LHCN-M2 (cell line): ENCODE measurements around the genes DCAF11 and PSME2.

DNA sequence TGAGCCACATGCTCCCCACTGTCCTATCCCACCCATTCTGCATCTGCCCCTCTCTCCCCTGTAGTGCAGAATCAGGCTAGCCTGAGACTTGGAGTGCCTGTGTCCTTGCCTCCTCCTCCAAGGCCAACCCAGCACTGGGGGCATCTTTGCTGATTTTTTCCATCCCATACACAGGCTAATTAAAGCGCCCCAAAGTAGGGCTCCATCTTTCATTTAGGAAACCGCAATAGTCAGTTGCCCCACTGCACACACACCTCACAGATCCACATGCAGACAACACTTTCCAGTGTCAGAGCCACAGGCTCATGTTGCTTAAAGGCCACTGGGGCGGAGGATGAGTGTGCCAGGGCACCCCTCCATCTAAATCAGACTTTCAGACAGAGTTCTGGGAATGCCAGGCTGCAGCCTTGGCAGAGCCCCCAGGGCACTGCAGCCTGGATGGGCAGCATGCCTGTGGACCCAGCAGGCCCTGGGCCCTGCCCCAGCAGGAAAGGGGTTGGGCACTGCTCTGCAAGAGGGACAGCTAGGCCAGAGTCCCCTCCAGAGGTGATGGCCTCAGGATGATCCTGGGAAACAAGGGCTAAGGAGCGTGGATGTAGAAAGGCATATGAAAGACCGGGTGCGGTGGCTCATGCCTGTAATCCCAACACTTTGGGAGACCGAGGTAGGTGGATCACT is 3.7 kb upstream of the CPNE6 start:
- RAMPAGE, long total RNA = no peak

DNA sequence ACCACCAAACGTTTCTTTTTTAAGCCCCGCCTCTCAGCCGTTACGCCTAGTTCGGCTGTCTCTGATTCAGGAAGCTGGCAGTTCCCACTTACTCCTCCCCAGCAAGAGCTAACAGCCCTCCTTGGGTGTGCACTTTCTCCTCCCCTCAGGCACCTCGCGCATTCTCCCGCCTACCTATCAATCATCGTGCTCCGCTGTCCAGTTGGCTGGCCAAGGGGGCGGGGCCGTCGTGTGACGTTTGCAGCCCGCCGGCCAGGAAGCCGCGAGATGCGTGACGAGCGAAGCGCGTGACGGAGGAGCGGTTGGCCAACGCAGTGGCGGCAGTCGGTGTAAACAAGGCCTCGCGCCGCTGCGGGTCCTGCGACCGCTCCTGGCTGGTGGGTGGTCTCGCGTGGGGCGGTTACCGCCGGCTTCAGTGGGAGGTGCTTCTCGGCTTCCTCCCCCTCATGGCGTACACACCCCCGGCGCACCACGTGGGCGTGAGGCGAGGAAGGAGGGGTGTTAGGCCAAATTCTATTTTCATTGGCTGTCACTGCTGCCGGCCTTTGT is at the start of gene DCAF11:
DCAF11 (plus strand) TSS at position 230 of the 549 bp plus-strand sequence.
- RAMPAGE, long total RNA = no peak

DNA sequence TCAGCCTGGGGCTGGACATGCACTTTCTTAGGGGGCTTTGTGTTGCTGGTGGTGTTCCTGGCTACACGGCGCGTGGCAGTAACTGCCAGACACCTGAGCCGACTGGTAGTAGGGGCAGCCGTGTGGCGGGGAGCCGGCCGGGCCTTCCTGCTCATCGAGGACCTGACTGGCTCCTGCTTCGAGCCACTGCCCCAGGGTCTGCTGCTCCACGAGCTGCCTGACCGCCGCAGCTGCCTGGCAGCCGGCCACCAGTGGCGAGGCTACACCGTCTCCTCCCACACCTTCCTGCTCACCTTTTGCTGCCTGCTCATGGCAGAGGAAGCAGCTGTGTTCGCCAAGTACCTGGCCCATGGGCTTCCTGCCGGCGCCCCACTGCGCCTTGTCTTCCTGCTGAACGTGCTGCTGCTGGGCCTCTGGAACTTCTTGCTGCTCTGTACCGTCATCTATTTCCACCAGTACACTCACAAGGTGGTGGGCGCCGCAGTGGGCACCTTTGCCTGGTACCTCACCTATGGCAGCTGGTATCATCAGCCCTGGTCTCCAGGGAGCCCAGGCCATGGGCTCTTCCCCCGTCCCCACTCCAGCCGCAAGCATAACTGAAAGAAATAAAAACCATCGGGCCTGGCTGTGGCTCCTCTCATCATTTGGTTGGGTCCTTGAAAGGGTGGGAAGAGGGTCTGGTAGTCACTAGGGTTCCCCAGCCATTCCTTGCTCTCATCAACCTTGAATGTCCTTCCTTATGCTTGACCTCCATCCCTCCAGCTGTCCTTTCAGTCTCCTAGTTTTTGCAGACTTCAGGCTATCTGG is 2.0 kb downstream of the FITM1 start:
- RAMPAGE, long total RNA = no peak

DNA sequence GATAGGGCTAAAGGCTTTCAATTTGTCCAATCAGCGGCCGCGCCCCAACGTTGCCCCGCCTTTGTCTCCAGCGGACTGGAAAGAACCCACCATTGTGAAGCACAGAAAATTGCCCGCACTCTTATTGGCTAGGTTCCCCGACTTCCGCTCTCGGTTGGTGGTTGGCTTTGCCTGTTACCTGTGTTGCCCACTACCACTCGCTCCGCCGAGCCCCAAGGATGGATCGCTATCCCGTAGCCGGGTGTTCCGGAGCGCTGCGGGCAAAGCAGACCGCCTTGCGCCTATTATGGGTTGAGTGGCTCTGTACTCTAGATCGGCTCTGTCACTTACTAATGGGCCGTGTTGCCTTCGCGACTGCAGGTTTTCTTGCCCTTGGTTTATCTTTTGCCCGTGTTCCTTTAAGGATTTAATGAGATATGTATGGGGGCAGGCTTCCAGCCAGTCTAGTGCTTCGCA is 307 bp upstream of the EMC9 start:
- RAMPAGE, long total RNA = no peak

DNA sequence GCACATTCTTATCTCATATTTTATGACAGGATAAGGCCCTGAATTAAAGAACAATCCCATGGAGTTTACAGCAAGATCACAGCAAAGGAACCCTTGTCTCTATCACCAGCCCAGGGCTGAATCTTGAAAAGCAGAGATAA is 605 bp upstream of the EMC9 start:
- RAMPAGE, long total RNA = no peak

GRCh38 chr14:24146461-24147415 is at the start of gene PSME2:
Gene PSME2 (minus strand): TSS chr14:24146610.
- RAMPAGE, long total RNA = start-site peak on the minus strand at chr14:24146596-24146666, 1,601 reads

DNA sequence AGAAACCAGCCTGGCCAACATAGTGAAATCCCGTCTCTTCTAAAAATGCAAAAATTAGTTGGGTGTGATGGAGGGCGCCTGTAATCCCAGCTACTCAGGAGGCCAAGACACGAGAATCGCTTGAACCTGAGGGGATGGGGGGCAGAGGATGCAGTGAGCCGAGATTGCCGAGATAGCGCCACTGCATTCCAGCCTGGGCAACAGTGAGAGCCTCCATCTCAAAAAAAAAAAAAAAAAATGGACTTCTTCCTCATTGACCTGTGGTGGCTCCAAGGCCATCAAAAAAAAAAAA is 999 bp upstream of the REC8 start:
- RAMPAGE, long total RNA = no peak

GRCh38 chr14:24185638-24186458 is 2.8 kb downstream of the IPO4 start:
- RAMPAGE, long total RNA = no peak

GRCh38 chr14:24242861-24243224 is 420 bp upstream of the TINF2 start:
- RAMPAGE, long total RNA = no peak

DNA sequence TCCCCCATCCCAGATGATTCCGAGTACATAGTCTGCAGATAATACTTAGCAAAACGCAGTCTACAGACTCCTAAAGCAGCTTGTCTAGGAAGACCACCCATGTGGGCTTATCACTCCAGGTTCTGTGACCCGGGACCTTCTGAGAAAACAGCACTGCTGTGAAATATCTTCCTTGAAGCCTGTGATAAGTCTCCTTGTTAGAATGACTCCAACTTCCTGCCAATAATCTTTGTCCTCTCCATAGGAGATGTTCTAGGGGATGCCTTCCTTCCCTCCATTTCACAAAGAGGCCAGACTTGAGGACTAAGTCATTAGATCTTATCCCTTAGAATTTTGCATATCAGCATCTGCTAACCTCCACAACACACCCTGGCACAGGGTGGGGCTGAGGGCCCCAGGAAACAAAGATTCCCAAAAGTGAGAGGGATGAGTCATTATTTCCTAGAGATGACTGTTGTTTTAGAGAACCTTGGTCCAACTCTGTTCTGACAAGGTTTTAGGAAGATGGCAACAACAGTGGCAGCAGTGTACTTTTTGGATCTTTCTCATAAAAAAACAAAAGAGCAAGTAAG is 5.9 kb downstream of the LTB4R start:
- RAMPAGE, long total RNA = no peak

- RAMPAGE, long total RNA = no peak
Observed at GRCh38 chr14:24329092-24329689, 5.7 kb downstream of the ADCY4 start.

- RAMPAGE, long total RNA = no peak
Observed at GRCh38 chr14:24329721-24330415, 5.0 kb downstream of the ADCY4 start.

- RAMPAGE, long total RNA = no peak
Observed at GRCh38 chr14:24430430-24431270, 896 bp downstream of the KHNYN start.

- RAMPAGE, long total RNA = no peak
Observed at GRCh38 chr14:24439423-24439813, 3.2 kb downstream of the SDR39U1 start.

GRCh38 chr14:24818863-24819742 is 185.1 kb upstream of the GZMB start:
- RAMPAGE, long total RNA = no peak

DNA sequence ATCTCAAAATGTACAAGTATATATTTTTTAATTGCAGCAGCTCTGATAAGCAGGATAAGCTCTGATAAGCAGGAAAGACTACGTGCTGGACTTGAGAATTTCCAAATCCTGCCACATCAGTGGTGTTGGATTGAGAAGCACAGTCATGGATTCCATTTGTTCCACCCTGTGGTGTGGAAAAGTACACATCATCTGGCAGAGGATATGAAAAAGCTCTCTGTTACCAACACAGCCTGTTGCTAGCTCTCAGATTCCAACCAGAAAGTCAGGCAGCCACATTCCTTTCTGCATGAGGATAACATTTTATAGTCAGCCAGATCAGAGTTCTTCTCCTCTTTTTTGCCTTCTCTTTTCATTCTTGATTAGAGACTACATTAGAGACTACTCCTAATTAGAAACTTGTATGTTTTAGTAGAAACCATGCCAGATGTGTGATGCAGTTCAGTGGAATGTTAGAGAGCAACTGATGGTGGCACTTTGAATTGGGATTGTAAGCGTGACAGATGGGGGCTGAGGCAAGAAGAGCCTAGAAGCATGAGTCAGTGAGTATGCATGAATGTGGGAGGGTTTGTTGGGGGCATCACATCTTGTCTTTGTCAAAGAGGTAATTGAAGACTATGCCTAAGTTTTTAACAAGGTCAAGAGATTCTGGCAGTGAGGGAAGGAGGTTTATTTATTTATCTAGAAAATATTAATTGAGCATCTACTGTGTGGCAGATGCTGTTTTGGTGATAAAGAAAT is 61.2 kb upstream of the STXBP6 start:
- RAMPAGE, long total RNA = no peak

- RAMPAGE, long total RNA = no peak
Observed at GRCh38 chr14:26337299-26337745, 260.5 kb downstream of the NOVA1 start.

DNA sequence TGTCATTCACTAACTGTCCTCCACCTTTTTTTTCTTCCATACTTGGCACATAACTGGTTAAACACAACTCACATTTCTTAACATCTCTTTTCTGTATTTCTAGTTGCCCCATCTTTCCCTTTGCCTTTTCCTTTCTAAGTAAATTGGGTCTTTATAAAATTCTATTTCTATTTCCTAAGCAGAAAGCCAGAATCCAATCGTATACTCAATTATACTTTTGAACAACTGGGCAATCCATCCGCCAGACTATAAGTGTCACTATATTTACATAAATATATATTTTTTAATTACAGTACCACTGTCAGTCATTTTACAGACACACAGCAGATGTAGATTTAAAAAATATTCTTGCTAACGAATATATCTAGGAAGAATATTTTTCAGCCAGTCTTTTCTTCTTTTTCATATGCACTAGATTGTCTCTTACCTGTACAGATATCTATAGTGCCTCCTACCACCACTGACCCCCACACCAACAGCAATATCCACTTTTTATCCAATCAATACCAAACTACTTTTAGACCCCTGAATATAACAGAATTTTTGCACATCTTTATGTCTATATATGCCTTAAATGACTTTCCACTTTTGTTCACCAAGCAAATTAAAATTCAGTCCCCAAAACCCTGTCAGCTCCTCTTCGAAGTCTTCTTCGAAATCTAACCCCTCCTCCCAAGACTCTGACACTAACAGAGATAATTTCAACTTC is 13.6 kb downstream of the NOVA1 start:
- RAMPAGE, long total RNA = no peak

DNA sequence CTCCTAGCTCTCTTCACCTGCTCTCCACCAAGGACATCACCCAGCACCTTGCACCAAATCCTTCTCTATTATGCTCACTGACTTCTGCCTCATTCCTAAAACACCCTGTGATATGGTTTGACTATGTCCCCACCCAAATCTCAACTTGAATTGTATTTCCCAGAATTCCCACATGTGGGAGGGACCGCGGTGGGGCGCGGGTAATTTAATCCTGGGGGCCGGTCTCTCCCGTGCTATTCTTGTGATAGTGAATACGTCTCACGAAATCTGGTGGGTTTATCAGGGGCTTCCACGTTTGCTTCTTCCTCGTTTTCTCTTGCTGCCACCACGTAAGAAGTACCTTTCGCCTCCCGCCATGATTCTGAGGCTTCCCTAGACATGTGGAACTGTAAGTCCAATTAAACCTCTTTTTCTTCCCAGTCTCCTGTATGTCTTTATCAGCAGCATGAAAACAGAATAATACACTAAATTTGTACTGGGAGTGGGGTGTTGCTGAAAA is 48.5 kb downstream of the PRKD1 start:
- RAMPAGE, long total RNA = no peak

- RAMPAGE, long total RNA = no peak
Observed at GRCh38 chr14:30227859-30228160, 300.2 kb upstream of the PRKD1 start.